SK-N-SH (cell line): ENCODE measurements around a stretch of chr10.

- RRBS = no CpG with 5 or more reads among the region's 7 CpGs
CAGE:
- cytosol, long polyA plus RNA = no peak
- long polyA plus RNA = no peak
- nucleus, long polyA plus RNA = no peak
These were observed 123.6 kb downstream of the ZEB1 start for GRCh38 chr10:31442347-31443213.

- RRBS = no CpG with 5 or more reads among the region's 2 CpGs
CAGE:
- cytosol, long polyA plus RNA = no peak
- long polyA plus RNA = no peak
- nucleus, long polyA plus RNA = no peak
These were observed 304.4 kb downstream of the ZEB1 start for GRCh38 chr10:31623458-31623768.

DNA sequence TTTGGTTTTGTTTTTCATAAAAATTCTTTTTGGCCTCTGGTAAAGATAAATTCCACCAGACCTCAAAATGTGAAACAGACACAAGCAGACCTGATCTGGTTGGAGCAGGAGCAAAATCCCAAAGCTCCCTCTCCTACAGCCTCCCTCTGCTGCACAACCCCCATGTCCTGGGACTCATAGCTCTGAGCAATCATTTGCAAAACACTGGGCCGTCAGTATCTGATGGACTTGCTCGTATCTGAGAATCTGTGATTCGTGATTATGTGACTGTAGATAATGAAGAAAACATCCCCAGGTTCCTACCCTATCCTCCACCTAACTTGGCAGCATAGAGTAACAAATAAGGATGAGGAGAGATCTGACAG is 230.1 kb downstream of the ARHGAP12 start:
- RRBS = no CpG with 5 or more reads among the region's 3 CpGs
CAGE:
- cytosol, long polyA plus RNA = no peak
- long polyA plus RNA = no peak
- nucleus, long polyA plus RNA = no peak

- RRBS = no CpG with 5 or more reads among the region's 1 CpG
CAGE:
- cytosol, long polyA plus RNA = no peak
- long polyA plus RNA = no peak
- nucleus, long polyA plus RNA = no peak
These were observed 226.5 kb downstream of the ARHGAP12 start for GRCh38 chr10:31702154-31702414.

- RRBS = no CpG with 5 or more reads among the region's 5 CpGs
CAGE:
- cytosol, long polyA plus RNA = no peak
- long polyA plus RNA = no peak
- nucleus, long polyA plus RNA = no peak
These were observed 170.1 kb downstream of the ARHGAP12 start for GRCh38 chr10:31758506-31759022.

GRCh38 chr10:31808427-31809053 is 120.1 kb downstream of the ARHGAP12 start:
- RRBS = no CpG with 5 or more reads among the region's 4 CpGs
CAGE:
- cytosol, long polyA plus RNA = no peak
- long polyA plus RNA = no peak
- nucleus, long polyA plus RNA = no peak

- RRBS = no CpG with 5 or more reads among the region's 4 CpGs
CAGE:
- cytosol, long polyA plus RNA = no peak
- long polyA plus RNA = no peak
- nucleus, long polyA plus RNA = no peak
These were observed 106.0 kb downstream of the ARHGAP12 start for GRCh38 chr10:31822737-31822975.

GRCh38 chr10:31929001-31930156 is 748 bp upstream of the ARHGAP12 start:
- RRBS = 4% methylated on average over 23 of the region's 51 CpGs
CAGE:
- cytosol, long polyA plus RNA = no peak
- long polyA plus RNA = no peak
- nucleus, long polyA plus RNA = no peak

DNA sequence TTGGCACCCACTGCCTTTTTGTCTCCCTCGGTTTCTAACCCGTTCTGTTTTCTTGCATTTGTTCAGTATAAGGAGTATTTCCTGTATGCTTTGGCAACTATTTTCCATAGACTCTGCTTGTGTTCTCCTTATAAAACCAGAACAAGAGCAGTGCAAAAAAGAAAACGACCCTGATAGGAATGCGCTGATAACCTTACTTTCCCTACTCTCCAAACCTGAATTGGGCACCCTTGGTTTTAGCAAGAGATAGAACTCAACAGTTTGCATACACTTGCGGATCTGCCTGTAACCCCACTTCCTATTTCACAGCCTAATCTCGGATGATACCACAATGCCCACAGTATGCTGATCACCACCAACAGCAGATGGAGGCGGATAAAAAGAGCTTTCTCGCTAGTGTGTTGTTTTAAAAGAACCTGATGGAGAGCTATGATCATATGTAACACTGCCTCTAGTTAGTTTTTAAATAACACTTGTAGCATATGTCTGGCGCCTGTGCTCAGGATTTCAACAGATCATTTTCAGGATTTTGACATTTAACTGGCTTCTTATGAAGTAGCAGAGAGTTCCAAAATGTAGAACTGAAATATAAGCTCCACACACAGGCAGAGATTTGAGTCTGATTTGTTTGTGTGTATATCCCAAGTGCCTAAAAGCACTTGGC is 1.7 kb upstream of the ARHGAP12 start:
- RRBS = no CpG with 5 or more reads among the region's 9 CpGs
CAGE:
- cytosol, long polyA plus RNA = no peak
- long polyA plus RNA = no peak
- nucleus, long polyA plus RNA = no peak

DNA sequence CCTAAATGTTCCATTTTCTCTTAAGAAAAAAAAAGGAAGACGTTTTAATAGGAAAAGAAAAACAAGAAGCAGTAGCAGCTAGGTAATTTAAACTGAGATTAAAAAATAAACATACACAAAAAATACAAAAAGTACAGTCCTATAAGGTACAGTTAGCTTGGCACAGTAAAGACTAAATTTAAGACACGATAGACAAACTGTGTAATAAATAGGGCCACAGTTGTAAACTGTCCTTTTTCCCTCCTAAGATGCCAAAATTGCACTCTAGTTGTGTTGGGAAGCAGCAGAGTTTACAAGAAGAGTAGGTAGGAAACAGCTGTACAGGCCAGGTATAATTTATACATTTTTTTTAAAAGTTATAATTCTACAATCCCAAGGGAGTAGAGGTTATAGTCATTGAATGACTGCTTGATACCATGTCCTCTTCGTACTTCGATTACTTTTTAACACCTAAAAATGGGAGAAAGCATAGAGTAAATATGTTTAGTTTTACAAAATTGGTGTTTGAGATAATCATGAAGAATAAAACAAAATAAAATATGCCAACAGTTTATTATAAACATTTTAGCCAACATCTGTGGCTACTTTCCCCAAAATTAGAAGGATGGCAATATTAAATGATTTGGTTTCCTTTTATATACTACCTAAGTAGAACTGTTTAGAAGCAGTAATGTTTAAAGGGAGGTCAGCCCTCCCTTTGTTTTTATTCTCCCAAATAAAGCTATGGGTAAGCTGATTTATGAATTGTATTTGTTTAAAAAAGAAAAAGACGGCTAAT is 45.0 kb downstream of the KIF5B start:
- RRBS = no CpG with 5 or more reads among the region's 5 CpGs
CAGE:
- cytosol, long polyA plus RNA = no peak
- long polyA plus RNA = no peak
- nucleus, long polyA plus RNA = no peak

- RRBS = no CpG with 5 or more reads among the region's 4 CpGs
CAGE:
- cytosol, long polyA plus RNA = no peak
- long polyA plus RNA = no peak
- nucleus, long polyA plus RNA = no peak
These were observed 21.7 kb downstream of the KIF5B start for GRCh38 chr10:32034475-32034951.

DNA sequence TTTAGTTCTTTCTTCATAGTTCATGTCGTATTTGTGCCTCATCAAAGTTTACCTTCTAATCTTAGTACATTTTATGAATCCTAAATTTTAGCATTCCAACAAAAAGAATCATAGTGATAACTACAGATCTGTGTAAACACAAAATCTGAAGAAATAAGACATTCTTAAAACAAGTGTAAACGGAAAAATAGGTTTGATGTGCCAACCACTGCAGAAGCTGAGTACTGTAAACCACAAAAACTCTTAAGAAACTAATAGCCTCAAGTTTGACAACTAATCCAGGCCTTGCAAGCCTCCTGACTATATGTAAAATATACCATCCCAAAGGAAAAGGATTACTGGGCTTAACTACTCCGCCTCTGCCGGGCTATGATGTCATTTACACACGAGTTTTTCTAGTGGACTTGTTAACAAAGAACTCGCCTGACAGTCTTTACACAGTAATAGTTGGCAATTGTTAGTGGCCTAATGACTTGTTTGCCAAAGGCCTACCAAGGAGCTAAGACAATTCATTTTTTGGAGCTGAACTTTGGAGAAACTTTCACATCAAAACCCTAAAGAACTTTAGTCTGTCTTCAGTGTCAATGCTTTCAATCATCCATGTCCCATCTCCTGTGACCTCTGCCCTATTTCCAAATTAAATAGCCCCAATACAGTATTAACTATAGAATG is 2.1 kb downstream of the KIF5B start:
- RRBS = no CpG with 5 or more reads among the region's 6 CpGs
CAGE:
- cytosol, long polyA plus RNA = no peak
- long polyA plus RNA = no peak
- nucleus, long polyA plus RNA = no peak

- RRBS = no CpG with 5 or more reads among the region's 10 CpGs
CAGE:
- cytosol, long polyA plus RNA = no peak
- long polyA plus RNA = no peak
- nucleus, long polyA plus RNA = no peak
These were observed 32.5 kb upstream of the EPC1 start for GRCh38 chr10:32379322-32379948.

GRCh38 chr10:32918214-32918784 is 39.7 kb downstream of the ITGB1 start:
- RRBS = no CpG with 5 or more reads among the region's 5 CpGs
CAGE:
- cytosol, long polyA plus RNA = no peak
- long polyA plus RNA = no peak
- nucleus, long polyA plus RNA = no peak

GRCh38 chr10:32957819-32957984 is 328 bp downstream of the ITGB1 start:
- RRBS = under 1% methylated on average over 8 of the region's 20 CpGs
CAGE:
- cytosol, long polyA plus RNA = no peak
- long polyA plus RNA = no peak
- nucleus, long polyA plus RNA = no peak

- RRBS = 85% methylated on average over 1 of the region's 44 CpGs
CAGE:
- cytosol, long polyA plus RNA = no peak
- long polyA plus RNA = no peak
- nucleus, long polyA plus RNA = start-site peak on the plus strand at chr10:32980885-32980895, 23 and 17 reads in 2 replicates
These were observed 22.7 kb upstream of the ITGB1 start for GRCh38 chr10:32980350-32981535.

GRCh38 chr10:32983120-32983993 is 25.3 kb upstream of the ITGB1 start:
- RRBS = no CpG with 5 or more reads among the region's 3 CpGs
CAGE:
- cytosol, long polyA plus RNA = no peak
- long polyA plus RNA = no peak
- nucleus, long polyA plus RNA = no peak

DNA sequence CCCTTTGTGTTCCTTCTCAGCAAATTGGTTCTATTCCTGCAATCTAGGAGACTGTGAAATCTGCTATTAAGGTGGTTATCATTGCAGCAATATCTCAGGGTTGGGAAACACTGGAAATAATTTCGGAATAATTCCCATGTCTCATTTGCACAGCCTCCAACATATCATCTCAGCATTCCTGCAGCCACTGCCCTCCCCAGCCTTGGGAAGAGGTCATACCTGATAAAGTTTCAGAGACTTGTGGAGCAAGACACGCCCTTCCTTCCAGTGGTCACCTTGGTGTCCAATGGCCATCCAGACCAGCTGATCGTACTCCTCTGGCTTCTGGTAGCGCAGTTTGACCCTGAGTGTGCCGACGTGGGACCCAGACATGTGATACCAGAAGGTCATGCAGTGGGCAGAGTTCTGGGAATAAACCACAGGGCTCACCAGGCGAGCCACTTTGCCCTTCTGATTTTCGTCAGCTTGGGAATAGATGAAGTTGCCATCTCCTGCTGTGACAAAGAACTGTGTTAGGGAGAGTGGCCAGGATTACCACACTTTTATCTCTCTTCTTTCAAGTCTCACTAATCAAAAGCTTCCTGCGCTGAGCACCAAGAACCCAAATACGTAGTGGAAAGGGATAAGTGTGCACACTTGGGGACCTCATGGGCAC is 148.3 kb downstream of the NRP1 start:
- RRBS = no CpG with 5 or more reads among the region's 10 CpGs
CAGE:
- cytosol, long polyA plus RNA = no peak
- long polyA plus RNA = no peak
- nucleus, long polyA plus RNA = no peak

- RRBS = no CpG with 5 or more reads among the region's 8 CpGs
CAGE:
- cytosol, long polyA plus RNA = no peak
- long polyA plus RNA = no peak
- nucleus, long polyA plus RNA = no peak
These were observed 57.4 kb downstream of the NRP1 start for GRCh38 chr10:33276957-33277661.

DNA sequence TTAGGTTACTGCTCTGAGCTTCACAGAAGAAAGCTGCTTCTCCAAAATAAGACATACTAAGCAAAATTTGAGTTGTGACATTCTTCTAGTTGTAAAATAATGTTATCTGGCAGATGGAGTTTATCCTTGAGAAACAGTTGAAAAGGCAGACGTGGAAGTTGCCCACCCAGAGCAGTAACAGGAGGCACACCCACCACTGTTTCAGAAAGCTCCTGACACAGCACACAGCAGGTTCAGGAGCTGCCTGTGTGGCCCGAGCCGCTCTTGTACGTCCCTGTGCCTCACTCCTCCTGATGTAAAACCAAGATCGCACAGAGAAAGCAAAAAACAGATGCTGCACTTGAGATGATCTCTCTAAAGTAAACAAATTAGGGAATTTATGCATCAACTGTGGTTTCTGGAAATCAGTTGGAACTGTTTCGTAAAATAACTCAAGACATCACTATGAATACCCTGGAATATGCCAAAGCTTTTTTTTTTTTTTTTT is 620.9 kb downstream of the PARD3 start:
- RRBS = no CpG with 5 or more reads among the region's 6 CpGs
CAGE:
- cytosol, long polyA plus RNA = no peak
- long polyA plus RNA = no peak
- nucleus, long polyA plus RNA = no peak